Daoy (cell line): ENCODE measurements around the gene NOTCH1.

DNA sequence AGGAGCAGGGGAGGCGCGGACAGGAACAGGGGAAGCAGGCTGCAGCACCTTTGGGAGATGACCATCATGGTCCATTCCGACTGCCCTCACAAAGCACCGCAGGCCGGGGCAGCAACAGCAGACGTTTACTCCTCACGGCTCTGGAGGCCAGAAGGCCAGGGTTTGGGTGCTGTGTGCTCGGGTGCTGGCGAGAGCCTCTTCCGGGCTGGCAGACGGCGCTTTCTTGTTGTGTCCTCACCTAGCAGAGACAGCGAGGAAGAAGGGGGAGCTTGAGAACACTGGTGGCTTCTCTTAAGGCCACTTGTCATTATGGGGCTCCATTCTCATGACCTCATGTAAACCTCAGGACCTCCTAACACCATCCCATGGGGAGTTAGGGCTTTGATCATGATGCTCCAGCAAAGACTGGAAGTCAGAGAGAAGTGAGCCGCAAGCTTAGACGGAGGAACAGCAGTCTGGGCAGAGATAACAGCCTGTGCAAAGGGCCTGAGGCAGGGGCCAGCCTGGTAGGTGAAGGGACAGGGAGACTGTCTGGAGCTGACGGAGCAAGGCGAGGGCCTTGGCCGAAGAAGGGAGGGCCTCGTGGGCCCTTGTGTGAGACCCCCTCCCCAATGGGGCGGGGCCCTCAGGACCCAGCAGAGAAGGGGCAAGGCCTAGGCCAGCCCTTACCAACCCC, 17.0 kb downstream of the GPSM1 start:
- RAMPAGE, long total RNA = no peak

DNA sequence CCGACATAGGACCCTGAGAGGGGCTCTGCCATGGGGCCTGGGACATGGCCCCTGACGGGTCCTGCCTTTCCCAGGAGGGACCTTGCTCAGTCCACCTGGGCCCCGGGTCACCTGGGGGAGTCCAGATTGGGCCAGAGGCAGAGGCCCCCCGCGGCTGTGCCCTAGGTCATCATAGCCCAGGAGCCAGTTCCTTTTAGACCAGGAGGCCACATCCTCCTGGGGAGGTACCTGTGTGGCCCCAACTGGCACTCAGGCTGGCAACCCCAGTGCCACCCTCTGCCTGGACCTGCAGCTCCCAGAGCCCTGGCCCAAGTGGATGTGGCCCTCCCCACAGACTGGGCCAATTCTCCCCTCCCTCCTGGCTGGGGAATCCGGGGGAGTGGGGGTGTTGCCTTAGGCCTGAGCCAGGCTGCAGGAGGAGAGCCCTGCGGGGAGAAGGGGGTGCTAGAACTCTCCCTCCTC, 9.9 kb downstream of the DNLZ start:
- RAMPAGE, long total RNA = no peak

DNA sequence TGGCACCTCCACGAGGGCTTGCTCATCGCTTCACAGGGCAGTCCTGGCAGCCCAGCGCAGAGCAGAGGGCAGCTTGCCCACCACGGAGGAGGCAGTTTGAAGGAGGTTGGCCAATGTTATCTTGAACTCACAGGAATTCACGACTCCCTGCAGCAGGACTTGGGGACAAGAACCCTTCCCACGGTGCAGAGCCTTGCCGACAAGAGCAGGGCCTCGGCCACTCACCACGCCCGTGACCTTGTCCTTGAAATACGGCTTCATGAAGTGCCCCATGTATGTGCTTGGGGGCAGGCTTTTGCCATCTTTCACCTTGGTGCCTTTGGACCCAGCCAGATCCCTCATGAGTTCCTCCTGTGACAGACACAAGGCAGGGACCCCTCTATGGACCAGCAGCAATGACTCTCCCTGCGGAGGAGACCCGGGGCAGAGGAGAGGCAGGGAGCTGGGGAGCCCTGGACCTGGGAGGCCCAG, 4.9 kb downstream of the SNAPC4 start:
- RAMPAGE, long total RNA = no peak

DNA sequence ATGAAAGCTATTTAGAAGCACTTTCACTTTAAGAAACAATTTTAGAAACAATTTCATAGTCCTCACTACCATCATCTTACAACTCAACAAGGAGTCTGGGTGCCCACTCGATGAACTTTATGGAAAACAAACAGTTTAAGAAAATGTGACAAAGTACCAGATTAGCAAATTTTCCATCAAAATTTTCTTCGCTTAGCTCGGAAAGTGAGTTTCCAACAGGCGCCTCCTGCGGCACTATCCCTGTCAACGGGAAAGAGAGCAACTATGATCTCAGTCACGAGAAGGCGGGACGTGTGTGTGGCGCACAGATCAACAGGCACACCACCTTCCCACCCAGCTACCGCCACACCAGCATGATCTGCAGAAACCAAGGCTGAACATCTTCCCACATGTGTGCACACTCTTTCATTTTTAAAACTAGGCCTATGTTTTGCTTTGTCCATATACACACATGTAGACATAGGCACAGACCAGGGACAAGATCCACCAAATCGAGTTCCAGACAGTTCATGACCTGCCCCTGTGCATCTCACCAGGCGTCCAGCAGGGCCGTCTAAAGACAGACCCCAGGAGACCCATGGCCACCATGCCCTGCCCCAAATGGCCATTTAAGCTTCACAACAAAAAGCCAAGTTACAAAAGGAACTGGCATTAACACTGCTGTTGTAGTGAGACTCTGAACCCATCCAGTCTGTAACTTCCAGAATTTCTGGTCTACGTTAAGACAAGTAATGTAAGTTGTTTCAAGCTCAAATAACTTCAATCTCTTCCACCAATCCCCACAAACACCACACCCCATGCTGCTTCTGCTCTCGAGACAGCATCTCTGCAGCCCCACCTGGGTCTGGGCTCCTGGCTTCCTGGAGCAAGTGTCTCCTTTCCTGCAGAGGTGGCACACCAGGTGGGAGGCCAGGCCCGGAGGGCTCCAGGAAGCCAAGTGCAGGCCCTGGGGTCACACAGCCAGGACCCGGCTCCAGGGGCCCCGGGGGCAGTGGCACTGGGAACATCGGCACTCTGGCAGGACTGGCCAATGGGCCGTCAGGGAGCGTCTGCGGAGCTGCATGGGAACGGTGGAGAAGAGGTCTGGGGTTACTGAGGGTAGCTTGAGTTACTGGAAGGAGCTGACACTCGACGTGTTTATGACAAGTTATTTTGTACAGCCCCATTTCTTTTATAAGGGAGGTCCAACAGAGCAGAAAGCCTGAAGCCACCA, 14.0 kb upstream of the INPP5E start:
- RAMPAGE, long total RNA = no peak

DNA sequence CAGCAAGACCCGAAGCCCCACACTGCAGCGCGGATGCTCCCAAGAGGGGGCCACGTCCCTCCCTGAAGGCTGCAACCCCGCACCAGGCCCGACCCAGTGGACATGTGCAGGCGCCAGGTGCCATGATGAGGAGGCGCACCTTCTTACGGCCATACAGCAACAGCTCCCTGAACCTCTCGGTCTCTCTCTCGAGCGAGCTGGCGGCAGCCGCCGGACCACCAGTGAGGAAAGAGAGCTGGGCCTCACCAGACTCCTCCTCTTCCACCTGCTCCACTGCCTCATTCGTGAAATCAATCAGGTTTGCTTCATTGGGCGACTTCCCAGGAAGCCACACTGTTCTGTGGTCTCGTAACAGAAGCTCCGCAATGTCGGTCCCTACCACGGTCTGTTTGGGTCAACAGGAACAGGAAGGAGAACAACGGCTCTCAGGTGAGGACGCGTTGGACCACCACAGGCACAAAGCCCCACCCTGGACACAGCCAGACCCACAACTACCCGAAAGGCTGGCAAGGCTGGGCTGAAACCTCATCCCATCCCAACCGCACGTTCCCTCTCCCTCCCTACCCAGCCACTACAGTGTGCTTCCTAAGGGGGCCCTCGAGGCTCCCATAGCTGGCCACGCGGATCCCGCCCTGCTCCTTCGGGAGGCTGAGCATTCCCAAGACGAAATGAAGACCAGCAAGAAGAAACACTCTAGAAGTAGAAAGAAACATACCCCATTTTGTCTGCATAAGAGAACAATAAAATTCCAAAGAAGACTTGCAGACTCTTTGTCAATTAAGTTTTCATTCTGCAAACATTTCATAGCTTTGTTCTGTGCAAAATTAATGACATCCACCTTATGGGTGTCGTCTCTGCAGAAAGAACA, 19.9 kb downstream of the SEC16A start:
- RAMPAGE, long total RNA = no peak

DNA sequence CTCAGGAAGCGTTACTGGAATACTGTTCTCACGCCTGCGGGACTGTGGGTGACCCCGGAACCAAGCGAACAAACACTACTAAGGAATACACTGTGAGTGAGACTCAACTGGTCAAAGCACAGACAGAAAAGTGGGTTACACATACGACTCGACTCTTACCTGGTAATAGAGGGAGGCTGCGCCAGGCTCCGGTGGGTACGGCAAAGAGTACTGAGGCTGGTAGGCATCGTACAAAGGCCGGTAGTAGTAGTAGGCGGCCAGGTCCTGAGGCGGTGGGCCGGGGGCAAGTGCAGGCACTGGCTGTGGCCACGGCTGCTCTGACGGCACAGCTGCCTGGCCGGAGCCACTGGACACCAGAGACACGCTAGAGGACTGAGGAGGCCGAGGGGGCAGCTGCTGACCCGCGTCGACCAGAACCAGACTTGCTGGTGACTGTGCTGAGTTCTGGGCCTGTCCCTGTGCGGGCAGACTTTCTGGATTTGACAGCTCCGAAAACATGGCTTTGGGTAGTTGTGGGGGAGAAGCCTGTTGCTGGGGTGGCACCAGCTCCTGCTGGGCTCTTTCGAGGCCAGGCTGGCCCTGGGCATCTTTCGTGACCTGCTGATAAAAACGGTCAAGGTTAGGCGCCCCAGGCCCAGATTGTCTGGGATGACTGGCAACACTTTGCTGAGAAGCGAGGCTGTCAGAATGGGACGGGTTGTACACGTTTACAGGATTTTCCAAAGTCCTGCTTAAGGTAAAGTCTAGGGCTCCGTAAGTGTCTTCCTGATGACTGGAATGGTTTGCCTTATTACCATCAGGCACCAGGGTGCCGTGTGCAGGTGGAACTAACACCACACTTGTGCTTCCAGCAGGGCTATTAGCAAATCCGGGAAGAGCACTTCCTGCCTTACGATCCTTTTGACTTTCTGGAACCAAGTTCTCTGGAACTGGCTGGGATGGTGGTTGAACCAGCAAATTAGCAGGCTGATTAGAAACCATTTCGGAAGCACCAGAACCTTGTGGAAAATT, 8.6 kb downstream of the SEC16A start:
- RAMPAGE, long total RNA = no peak

DNA sequence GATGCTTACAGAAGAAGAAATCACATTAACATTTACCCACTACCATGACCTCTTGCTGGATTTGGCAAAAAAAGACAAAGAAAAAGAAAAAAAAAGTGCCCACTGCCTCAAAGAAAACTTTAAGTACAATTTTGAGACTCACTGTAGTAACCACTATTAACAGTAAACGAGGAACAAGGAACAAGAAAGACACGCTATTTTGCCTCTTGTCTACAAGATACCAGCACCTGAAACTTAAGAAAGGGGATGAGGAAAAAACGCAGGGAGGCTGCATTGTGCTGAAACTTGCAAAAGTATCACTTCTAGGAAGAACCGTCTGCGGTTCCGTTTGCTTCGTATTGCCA, 953 bp downstream of the SEC16A start:
- RAMPAGE, long total RNA = no peak

GRCh38 chr9:136501614-136502559, 19.0 kb upstream of the SEC16A start:
- RAMPAGE, long total RNA = no peak

DNA sequence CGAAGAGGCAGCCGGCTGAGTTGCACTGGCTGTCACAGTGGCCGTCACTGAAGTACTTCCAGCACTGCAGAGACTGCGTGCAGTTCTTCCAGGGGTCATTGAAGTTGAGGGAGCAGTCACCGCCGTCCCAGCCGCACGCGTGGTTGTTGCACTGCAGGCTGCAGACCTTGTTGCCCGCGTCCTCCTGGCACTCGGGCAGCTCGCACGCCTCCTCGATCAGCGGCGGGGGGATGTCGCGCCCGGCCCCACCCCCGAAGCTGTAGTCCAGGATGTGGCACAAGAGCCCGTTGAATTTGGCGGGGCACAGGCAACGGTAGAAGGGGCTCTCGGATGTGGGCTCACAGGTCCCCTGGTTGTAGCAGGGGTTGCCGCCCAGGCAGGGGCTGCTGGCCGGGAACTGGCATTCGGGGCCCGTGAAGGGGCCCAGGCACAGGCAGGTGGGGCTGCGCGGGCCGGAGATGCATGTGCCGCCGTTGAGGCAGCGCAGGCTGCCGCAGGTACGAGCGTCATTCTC, 22.6 kb upstream of the SEC16A start:
- RAMPAGE, long total RNA = no peak

DNA sequence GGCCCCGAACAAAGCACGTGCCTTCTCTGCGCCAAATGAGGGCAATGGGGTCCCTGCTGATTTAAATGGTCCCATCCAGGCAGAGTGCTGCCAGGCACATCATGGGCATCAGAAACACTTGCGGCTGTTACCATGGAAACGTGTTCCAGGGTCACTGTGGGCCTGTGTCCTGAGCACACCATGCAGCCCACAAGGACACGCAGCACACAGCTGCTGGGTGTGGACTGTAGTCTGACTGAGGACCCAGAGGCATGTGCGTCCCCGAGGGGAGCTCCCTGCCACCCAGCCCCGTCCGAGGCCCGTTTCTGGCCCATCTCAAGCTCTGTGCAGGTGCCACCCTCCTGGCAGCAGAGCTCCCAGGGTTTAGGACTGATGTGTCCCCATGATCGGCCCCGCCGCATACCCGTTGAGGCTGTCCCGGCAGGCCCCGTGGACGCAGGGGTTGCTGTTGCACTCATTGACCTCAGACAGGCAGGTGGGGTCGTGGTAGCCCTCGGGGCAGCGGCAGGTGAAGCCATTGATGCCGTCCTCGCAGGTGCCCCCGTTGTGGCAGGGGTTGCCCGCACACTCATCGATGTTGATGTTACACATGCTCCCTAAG, 31.4 kb upstream of the SEC16A start:
- RAMPAGE, long total RNA = no peak

DNA sequence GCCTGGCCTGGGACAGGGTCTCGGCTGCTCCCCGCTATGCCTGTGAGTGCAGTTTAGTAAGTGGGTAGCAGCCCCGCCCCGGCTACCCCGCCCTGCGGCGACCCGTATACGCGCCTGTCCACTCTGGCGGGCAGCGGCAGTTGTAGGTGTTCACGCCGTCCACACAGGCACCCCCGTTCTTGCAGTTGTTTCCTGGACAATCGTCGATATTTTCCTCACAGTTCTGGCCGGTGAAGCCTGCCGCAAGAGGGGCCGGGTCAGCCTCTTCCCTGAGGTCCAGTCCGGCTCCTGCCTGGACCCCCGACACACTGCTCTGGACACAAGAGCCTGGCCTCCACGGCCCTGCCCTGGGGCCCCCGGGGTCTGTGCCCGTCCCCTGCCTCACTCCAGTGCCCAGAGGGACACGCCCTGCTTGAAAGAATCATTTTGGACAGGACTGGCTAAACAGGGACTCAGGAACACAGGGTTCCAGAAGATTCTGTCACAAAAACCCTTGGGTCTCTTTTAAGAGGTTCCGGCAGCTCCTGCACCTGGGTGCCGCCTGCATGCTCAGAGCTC, 26.4 kb downstream of the NOTCH1 start:
- RAMPAGE, long total RNA = no peak

DNA sequence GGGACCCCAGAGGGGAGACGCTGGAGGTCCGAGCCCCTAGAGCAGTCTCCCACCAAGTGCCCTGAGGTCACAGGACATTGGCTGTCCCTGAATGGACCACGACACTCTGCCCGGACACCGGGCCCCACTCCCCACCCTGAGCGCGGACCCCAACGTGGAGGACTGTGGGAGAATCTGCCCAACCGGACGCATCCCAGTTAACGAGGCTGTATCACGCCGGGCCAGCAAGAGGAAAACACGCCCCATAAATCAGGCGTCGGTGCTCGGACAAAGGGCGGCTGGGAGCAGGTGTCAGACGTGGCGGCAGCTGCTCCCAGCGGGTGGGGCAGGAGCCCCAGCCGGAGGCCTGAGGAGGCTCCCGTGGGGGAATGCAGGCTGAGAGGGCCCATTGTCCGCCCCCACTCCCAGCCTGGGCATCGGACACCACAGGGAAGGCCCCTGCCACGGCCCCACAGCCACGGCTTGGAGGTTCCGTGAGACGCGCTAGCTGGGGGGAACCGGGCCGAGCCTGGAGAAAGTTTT, 19.2 kb downstream of the NOTCH1 start:
- RAMPAGE, long total RNA = no peak

DNA sequence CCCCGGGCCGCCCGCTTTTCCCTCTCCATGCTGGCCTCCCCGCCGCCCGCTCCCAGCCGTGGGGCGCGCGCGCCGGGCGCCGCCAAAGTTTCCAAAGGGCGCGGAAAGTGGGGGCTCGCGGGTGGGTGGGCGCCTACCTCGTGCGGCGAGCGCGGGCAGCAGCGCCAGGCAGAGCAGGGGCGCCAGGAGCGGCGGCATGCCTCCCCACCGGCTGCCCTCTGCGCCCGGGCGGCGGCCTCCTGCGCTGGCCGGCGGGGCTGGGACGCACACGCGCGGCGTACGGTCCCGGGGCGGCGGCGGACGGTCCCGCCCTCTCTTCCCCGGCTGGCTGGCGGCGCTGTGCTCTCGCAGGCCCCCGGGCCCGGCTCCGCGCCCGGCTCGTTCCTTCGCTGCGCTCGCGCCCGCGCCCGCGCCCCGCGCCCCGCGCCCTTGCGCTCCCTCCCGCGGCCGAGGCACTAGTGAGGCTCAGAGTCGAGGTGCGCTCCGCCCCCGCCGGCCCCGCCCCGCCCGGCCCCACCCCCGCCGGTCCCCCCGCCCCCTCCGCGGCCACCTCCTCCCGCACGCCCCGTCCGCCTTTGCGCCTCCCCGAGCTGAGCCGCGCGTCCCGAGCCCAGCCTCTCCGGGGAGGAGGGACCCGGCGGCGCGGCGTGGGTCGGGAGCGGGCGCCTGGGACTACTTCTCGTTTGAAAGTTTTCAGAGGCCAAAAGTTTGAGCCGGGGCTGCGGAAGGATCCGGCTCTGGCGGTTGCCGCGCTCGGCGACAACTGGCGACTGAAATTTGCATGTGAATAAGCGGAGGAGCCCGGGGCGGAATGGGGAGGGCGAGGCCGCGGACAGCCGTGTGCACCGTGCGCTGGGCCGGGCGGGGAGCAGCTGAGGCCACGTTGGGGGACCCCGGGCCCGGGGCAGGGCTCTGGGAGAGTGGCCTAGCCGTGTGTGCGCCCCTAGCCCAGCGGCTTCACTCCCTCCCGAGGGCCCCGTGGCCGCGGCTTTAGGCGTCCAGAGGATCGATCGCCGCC, at the start of gene NOTCH1:
TSS of gene NOTCH1 (minus strand) at position 460 of the 1,018 bp plus-strand sequence.
- RAMPAGE, long total RNA = no peak

- RAMPAGE, long total RNA = no peak
Observed at GRCh38 chr9:136552053-136552935, 6.4 kb upstream of the NOTCH1 start.

- RAMPAGE, long total RNA = no peak
Observed at GRCh38 chr9:136615187-136616016, 47.3 kb upstream of the EGFL7 start.

GRCh38 chr9:136618421-136619393, 44.0 kb upstream of the EGFL7 start:
- RAMPAGE, long total RNA = no peak

DNA sequence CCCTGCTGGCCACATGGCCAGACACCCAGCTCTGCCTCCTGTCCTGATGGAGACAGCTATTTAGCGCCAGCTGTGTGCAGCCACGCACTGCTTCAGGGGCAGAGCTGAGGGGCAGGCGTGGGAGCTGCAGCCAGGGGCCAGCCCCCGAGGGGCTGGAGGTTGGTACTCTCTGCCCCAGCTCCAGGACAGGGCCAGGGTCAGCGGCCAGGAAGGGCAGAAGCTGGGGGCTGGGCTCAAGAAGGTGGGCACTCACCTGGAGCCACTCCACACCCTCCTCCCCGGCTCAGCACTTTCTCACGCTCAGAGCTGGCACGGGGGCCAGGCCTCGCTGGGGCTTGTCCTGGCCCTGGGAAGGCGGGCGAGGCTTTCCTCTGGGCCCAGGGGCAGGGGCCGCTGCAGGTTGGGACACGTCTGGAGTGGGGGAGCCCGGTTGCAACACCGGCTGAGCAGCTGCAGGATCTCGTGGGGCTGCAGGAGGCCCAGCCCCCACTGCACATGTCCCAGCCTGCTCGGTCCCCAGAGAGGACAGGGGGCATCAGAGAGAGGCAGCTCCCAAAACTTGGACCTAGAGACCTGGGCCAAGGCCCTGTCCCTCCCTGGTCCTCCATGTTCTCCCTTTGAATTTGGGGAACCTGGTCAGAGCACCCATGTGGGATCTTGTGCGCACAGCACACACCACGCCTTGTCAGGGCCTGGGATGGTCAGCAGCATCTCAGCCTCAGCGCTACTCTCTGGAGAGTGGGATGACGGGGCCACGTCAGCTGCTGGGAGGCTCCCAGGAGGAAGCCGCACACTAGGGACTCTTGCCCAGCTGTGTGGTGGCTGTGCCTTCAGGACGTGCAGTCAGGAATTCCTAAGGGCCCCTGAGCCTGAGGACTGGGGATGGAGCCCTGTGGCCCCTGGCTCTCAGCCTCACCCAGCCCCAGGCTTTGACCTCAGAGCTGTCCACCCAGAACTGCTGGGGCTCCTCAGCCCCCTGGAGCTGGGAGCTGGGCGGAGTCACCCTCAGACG, 38.8 kb upstream of the EGFL7 start:
- RAMPAGE, long total RNA = no peak

GRCh38 chr9:136648748-136649284, 13.9 kb upstream of the EGFL7 start:
- RAMPAGE, long total RNA = no peak

DNA sequence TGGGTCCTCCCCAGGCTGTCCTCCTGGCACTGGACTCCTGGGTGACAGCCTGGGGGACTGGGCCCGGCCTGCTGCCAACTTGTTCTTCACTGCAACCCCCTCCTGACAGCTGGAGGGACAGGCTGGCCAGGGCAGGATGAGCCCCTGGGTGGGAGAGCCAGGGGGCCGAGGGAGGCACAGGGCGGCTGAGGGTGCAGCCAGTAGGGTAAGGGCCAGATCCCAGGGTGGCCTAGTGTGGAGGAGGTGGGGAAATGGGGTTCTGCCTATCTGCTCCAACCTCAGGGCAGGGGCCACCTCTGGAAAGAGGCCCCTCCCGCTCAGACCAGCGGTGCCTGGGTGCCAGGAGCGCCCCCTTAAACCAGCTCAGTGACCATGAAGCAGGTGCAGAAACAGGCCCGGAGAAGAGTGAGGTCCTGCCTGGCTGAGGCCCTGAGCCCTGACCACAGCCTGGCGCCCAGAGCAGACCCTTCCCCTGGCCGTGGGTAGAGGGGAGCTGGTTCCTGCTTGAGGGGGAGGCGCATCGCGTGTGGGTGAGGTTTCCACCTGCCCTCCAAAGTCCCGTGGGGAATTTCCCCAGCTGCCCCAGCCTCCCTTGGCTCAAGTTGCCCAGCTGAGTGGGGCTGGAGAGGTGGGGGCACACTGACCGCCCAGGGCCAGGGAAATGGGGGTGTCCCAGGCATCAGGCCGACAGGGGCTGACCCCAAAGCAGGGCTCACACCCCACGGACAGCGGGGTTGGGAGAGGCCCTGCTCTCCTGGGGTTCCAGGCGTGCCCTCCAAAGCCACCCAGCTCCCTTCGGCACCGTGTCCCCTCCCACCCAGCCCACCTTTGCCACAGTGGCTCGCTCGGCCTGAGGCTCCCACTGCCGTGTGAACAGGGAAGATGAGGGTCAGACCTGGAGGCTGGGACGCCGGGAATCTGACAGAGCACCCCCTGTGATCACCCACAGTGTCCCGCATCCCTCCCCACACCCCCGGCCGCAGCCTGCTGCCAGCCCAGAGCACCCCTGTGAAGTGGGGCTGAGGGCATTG, 1.2 kb upstream of the EGFL7 start:
- RAMPAGE, long total RNA = no peak

DNA sequence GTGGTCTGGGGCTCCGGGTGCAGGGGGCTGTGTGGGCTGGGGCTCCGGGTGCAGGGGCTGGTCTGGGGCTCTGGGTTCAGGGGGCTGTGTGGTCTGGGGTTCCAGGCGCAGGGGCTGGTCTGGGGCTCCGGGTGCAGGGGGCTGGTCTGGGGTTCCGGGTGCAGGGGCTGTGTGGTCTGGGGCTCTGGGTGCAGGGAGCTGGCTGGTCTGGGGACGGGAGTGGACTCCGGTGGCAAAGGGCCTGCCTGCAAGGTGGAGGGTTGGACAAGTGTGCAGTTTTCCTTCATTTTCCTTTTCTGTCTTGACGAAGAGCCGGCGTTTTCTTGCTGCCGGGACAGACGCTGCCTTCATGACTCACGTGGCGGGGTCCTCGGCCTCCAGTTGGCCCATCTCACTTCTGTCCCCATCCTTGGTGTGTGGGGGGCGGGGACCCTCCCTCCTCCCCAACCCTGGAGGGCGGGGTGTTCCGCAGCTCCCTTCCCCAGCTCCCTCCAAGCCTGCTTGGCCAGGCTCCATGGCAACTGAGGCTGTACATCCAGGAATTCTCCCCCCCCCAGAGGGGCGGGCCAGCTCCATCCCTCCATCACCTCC, 7.6 kb downstream of the DIPK1B start:
- RAMPAGE, long total RNA = no peak